Cardiac ventricle fibroblast (primary cell): ENCODE results near the gene BORCS5.

GRCh38 chr12:11678578-11679049, 29.1 kb downstream of the ETV6 start:
- RAMPAGE, long total RNA: no peak

- RAMPAGE, long total RNA: no peak
Observed at GRCh38 chr12:11701268-11702287, 52.1 kb downstream of the ETV6 start.

GRCh38 chr12:11719638-11720829, 70.6 kb downstream of the ETV6 start:
- RAMPAGE, long total RNA: no peak

DNA sequence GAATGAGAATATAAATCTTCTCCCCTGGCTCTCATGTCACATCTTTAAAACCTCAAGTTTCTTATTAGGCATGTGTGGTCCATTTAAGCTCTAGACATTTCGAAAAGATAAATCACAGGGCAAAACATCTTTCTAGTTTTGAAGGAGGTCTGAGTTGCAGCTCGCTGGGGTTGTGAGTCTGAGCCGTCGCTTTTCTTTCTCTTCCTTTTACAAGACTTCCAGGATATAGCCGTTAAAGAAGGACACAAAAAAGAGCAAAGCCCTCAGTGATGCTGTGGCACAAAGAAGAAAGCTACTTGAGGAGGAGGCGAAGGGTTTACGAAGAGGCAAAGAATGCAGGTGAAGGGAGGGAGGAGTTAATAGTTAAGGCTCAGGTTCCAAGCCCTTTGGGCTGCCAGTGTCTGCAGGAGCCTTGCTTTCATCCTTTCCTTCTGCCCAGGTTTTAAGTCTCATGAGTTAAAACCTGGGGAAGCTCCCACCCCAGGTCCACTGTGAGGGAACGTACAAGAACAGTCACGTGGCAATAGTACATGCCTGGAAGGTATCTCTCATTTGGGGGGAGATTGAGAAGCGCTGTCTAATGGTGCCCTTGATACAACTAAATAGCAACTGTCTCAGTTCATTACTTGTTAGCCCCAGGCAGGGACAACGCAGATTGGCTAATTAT, 94.3 kb downstream of the ETV6 start:
- RAMPAGE, long total RNA: no peak

DNA sequence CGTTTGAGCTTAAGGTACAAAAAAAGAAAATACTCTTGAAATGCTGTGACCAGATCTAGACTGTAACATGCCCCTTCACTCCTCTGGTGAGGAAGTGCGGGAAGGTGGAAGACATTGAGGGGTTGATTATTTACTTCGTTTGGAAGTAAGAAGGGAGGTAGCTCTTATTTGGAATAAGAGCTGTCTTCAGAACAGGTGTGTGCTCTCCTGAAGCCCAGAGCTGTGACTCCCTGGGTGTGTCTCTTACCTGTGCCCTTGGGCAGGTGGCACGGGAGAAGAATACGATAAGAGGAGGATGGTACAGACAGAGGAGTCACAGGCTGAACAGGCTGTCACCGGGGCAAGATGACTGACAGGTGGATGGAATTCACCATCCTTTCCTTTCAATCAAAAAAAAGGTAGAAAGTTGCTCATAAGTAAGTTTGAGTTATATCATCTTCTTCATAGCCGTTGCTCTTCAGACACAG, 120.2 kb downstream of the ETV6 start:
- RAMPAGE, long total RNA: no peak

DNA sequence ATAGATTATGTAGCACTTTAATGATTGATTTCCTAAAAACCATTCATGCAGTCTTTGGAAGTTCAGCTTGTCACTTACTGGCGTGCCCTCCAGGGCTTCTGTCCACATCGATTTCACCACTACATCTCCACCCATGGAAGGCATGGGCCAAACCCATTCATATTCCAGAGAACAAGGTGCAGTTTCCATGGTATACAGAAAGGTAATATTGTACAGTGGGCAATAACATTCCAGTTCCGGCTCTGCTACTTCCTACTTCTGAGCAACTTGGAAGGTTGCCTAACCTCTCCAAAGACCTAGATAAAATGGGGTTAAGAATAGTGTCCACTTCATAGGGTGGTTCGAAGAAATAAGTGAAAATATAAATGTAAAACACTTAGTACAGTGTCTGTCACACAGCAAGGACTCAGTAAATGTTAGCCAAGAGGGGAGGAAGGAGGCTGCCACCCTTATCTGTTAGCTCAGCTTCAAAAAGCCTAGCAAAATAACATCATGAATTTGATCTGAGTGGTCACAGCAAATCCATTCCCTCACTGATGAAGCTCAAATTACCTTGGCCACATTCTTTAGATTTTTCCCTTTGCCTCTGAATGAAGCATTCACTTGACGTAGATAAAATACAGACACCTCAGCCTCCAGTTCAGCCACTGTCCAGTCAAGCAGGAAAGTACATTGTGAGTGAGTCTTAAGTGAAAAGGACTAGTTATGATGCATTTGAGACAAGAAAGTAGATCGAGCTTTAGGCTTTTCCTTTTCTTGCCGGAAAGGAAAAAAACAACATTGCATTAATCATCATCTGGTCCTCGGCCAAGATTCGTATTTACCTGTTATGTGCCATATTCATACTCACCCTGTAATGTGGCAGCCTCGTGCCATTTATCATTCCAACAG, 146.3 kb downstream of the ETV6 start:
- RAMPAGE, long total RNA: no peak

GRCh38 chr12:11797902-11798605, 148.6 kb downstream of the ETV6 start:
- RAMPAGE, long total RNA: no peak

- RAMPAGE, long total RNA: no peak
Observed at GRCh38 chr12:11815206-11815785, 165.8 kb downstream of the ETV6 start.

DNA sequence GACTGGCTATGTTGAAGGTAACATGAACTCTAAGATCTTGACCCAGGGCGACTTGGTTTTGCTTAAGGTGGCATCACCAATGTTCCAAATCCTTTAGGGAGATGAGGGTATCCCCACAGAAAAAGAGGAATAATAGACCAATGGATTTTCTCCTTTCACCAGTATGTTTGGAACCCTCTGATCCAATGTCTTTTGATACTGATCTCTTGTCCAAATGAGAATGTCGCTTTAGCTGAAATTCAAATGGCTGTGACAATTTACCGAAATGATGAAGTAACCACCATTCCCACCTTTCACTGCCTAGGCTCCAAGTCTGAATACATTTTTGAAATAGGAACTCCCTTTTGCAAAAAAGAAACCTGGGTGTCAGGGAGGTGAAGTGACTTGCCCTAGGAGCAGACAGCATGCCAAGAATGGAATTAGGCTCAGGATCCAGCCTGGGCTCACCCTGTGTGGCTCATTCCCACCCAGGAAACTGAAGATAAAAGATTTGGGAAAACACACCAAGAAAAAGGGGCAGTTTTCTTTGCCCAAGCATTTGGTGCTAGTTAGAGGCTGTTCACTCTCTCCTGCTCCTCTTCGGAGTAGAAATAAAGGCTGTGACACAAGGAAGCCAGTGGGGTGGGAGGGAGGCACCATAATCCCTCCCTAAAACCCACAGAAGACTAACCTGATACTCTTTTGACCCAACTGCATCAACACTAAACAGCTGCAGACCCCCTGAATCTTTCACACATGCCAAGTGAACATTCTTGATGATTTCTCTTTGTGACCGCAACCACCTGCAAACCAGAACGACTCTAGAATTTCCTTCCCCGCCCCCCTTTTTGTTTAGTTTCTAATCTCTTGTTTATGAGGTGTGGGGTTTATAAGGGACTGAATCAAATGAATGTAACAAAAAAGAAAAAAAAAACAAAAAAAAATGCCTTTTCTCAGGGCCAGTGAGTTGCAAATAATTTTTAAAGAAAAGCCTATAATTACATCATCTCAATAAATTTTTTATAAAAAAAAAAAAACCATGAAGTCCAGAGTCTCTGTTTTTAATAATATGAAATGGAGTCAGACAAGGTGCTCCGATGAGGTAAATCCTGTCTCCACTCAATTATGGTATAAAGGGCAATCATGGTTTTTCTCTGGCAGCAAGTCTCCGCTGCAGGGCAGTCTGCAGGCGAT, 176.0 kb upstream of the BCL2L14 start:
- RAMPAGE, long total RNA: no peak

DNA sequence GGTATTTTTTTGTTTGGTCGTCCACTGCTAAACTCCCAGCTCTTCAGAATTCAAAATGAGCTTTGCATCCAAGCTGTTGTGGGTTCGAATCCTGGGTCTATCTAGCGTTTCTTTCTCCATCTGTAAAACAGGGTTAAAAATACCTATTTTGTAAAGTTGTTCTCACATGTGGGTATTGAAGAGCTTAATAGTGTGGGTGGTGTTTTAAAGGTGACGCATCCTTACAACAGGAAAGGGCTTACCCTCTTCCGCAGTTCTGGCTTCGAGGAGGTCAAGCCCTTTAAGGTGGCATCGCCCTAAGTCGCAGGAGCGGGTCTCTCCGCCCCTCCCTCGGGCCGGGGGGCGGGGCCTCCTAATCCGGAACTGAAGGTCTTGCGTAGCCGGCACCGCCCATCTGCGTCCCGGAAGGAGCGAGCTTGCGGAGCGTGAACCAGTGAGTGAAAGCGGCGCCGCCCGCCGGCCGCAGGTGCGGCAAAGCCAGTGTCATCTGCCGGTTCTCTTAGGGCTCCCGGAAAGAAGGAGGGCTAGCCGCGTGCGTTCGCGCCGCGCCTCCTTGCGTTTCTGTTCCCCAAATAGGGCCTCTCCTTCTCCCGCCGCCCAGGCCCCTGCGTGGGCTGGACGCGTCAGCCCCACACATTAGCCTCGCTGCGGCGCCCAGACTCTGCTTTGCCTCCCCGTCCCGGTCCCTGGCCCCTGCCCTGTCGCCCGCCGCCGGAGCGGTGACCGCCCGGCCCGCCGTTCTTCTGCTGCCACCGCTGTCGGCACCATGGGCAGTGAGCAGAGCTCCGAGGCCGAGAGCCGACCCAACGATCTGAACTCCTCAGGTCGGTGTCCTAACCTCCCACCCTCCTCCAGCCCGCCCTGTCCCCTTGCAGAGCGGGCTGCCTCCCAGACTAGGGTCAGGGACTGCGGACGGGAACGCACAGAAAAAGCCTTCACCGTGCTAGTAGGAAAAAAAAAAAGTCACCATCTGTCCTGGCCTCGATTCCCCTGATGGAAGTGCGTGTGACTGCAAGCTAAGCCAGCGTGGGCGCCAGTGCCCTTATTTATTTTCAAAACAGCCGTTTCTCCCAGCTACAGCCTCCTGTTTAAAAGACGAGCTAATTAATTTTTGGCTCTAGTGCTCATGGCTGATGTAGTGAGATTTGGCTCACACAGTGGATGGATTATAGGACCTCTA, at the start of gene BORCS5:
TSS of gene BORCS5 (plus strand) at position 393 of the 1,180 bp plus-strand sequence.
- RAMPAGE, long total RNA: start-site peak on the plus strand centred at position 396 of the sequence, 15 bp wide, 49 and 23 reads in 2 replicates

DNA sequence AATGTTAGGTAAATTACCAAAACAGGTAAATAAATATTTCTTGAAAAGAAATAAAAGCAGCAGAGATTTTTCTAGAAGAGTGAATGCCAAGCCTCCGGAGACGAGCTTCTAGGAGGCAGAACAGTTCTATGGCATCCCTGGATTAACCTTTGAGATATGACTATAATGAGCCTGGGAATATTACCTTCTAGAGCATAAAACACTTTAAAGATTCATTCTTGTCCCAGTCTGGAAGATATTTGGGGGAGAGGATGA, 1.9 kb downstream of the BORCS5 start:
- RAMPAGE, long total RNA: no peak

DNA sequence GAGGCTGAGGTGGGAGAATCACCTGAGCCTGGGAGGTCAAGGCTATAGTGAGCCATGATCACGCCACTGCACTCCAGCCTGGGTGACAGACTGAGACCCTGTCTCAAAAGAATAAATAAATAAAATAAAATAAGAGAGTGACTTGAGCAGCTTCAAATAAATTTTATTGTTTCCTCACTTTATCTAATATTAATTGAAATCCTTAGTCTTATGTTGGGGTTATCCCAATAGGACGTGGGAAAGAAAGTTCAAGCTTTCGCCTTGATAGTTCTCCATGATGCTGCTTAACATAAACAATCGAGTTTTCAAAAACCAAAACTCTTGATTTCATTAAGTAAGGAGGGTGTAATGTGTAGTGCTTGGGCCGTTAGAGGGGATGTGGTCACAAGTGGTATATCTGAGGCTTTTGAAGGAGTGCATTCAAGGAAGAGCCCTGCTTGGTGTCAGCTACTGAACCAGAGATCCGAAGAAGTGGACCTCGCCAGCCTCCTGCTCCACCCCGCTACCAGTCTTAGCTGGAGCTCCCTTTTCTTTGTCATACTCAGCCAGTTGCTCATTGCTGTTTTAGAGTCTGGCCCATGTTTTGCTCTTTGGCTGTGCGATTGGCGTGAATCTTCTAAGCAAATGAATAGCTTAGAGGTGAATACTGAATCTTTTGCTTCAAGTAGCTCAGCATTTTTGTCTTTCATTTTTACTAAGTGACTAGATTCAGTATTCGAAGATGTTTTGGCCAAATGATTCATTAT, 19.4 kb downstream of the CDKN1B start:
- RAMPAGE, long total RNA: no peak

- RAMPAGE, long total RNA: no peak
Observed at GRCh38 chr12:12899219-12899695, 7.9 kb downstream of the GPRC5A start.

DNA sequence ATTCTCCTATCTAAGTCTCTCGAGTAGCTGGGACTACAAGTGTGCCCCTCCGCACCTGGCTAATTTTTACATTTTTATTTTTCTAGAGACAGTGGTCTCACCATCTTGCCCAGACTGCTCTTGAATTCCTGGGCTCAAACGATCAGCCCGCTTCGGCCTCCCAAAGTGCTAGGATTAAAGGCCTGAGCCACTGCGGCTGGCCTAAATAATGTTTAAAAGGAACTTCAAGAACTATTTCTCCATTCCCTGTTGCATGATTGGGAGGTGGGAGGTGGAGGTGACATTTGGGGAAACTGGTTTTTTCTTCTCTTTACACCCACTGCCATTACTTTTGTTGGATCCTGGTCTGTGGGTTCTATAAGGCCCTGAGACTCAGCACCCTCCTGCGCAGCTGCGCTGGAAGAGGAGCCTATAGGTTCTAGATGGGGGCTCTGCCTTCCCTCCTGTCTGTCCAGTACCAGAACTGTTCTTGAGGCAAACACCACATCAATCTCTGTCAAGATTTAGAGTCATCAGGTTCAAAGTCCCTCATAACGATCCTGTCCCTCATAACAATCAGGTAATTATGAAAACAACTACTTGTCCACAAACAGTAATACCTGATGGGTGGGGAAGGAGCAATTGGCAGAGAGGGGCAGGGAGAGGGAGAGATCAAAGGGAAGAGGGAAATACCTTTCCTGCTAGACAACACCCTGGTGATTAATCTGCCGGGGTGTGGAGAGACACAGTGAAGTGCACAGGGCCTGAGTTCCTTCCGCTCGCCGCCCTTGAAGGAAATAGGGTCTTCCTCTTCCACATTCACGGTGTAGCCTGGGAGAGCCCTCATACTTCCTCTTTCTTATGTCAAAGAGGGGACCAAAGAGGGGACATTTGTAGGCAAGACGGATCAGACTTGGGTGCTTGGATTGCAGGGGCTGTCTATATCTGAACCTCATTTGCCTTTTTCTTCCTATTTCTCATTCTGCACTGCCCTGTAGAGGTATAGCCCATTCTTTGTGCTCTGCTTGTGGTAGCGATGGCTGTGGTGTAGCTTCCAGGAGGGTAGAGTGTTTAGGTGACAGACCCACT, 12.4 kb downstream of the GPRC5A start:
- RAMPAGE, long total RNA: no peak

GRCh38 chr12:12926845-12928078, 24.7 kb downstream of the GPRC5D start:
- RAMPAGE, long total RNA: no peak

DNA sequence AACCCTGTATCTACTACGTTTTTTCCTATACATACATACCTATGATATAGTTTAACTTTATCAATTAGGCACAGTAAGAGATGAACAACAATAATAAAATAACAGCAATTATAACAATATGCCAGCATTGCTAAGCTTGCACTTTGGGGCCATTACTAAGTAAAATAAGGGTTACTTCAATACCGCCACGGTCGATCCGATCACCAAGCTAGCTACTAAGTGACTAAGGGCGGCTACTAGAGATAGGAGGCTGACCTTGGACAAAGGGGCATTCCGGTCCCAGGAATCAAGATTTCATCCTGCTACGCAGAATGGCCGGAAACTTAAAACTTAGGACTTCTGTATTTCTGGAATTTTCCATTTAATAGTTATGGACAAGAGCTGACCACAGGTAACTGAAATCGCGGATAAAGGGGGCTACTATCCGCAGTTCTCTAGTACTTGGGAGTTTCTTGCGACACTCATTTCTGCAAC, 811 bp downstream of the HEBP1 start:
- RAMPAGE, long total RNA: no peak

GRCh38 chr12:13001698-13002036, 1.6 kb upstream of the HEBP1 start:
- RAMPAGE, long total RNA: no peak

- RAMPAGE, long total RNA: no peak
Observed at GRCh38 chr12:13045832-13046281, 1.7 kb downstream of the FAM234B start.

DNA sequence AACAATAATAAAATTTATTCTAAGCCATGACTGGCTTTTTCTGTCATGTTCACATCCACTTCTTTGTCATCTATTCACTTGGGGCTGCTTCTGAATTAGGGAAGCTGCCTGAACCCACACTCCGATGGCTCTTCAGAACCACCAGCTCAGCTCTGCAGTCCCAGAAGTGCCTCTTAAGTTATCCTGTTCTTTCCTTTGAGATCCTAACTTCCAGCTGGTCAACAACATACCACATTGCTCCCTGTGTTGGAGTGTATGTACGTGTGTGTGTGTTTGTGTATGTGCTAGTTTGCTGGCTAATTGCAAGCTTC, 1.1 kb downstream of the GSG1 start:
- RAMPAGE, long total RNA: no peak

GRCh38 chr12:13116888-13117280, 13.4 kb upstream of the GSG1 start:
- RAMPAGE, long total RNA: no peak